Tibial artery (tissue), 1 donor: ENCODE measurements around a stretch of chr6.

DNA sequence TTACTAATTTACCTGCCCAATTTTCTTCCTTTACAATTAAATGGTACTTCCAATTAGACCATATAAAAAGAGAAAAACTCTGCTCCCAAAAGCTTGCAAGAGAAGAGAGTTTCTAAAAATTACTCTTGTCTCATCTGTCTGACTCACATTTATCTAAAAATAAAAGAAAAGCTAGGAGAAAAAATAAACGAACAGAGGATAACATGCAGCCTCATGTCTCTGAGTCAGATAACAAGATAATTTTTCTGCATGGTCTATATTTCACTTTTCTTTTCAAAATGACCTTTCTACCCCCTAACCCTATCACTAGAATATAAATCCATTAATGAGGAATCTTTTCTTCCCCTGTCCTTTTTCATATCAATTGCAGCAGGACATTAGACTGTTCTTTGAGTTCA, 127.2 kb upstream of the TCF21 start:
- PRO-cap = no peak

GRCh38 chr6:134166281-134166670, 113.9 kb upstream of the SLC2A12 start:
- PRO-cap = no peak

DNA sequence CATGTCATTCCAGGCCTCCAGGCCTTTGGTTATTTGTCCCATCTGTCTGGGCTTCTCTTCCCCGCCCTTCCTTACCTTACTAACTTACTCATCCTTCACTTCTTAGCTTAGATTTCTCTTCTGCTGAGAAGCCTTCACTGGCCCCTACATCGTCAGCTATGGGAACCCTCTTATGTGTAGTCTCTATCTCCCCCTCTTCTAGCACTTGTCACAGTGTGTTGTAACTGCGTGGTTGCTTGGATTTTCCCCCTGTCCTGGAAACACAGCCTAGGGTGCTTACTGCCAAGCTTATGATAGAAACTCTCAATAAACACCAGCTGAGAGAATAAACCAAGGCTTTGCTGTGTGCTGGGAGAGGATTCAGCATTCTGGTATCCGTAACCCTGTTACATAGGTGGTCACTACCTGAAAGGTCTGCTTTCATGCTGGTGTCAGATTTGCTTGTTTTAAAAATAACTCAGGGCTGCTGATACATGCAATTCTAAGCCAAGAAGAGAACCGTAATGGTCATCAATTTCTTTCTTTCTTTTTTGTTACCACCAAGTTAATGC, 68.5 kb downstream of the SGK1 start:
- PRO-cap = no peak

DNA sequence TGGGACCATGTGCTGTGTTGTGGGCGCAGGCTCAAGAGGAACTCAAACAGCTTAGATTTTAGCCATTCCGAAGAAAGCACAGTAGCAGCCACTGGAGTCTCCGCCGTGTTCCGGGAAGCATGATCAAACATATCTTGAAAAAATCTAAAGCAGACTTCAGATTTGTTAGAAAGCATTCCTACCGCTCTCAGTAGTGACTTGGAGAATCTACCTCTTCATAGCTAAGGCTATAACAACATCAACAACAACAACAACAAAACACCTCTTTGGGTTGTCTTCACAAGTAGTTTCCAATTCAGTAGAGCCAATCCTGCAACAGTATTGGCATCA, 6.2 kb downstream of the SGK1 start:
- PRO-cap = no peak

DNA sequence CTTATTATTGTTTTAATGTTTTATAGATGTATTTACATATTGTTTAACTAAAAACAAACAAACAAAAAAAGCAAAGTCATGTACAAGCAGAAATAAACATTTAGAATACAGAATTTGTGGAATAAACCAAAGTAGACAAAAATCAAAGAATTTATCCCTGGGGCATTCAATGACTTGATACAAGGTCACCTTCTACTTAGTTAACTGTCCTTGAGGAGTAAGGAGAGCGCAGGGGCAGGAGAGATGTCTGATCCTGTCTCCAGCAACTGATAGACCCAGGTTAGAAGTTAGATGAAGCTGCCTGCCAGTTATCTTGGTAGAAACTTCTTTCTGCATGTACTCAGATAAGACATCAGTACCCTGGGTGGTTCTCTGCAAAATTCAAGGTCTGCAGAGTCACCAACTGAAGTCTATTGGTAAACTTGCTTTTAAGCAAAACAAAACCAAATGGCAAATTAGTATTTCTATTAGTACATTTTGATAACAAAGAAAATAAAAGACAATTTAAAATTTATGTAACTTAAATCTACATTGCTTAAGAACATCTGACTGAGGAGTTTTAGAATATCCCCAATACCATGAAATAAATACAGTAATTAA, 2.7 kb downstream of the SGK1 start:
- PRO-cap = no peak

DNA sequence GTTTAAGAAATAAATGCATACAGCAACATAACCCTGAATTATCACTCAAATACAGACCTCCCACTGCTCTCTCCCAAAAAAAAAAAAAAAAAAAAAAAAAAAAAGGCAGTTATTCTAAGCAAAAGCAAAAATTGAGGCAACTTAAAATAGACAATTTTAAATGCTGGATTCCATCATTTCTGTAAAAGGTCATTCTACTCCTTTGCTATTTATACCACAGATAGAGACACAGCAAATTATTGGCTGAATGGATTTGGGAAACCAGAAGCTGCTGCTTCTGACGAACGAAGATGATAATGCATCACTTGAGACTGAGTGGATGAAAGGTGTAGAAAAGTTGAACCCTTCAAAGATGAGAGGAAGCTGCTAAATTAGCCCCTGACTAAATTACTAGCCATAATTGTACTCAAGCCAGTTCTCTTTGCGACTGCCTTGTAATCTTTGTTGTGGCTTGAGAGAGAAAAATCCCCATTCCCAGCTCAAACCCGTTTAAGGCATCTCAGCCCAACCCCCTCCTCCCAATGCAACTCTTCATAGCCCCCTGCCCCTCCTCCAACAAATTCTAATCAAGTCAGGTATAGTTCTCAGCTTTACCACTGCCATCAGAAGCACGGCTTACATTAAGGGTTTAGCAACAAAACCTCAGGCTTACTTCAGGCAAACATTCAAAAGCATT, 1.1 kb downstream of the SGK1 start:
- PRO-cap = no peak

DNA sequence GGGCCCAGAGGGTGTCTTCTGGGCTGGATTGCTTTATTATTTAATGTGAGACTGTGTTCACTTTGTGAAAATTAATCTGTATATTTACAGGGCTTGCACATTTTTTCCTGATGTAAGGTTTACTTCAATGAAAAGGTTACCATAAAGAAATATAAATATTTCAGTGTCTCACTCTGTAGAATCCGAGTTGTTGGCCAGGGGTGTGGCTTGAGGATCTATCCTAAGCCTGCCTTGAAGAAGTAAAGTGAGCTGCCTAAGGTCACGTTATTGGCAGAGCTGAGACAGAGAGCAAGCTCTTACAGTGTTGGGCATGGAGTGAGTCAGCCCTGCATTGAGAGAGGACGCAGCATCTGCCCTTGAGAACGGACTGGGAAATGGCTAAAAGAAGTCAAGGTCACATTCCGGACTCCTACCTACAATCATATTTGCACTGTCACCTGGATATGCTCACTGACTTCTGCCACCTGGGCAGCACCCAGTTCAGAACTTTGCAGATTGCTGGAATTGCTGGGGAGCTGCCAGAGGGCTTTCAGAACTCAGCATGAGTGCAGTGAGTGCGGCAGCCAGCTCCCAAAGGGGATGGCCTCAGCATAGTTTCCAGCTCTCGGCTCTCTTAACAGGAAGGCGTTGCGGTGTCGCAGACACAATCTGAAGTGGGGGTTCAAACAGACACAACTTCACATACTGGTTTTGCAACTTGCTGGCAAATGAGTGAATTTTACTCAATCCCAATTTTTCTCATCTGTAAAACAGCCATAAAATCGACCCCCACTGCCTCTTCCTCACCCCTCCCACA, 199.2 kb upstream of the SGK1 start:
- PRO-cap = no peak

GRCh38 chr6:134593812-134594202, 275.9 kb upstream of the SGK1 start:
- PRO-cap = no peak

- PRO-cap = no peak
These were observed 309.3 kb downstream of the ALDH8A1 start for GRCh38 chr6:134640653-134640876.

DNA sequence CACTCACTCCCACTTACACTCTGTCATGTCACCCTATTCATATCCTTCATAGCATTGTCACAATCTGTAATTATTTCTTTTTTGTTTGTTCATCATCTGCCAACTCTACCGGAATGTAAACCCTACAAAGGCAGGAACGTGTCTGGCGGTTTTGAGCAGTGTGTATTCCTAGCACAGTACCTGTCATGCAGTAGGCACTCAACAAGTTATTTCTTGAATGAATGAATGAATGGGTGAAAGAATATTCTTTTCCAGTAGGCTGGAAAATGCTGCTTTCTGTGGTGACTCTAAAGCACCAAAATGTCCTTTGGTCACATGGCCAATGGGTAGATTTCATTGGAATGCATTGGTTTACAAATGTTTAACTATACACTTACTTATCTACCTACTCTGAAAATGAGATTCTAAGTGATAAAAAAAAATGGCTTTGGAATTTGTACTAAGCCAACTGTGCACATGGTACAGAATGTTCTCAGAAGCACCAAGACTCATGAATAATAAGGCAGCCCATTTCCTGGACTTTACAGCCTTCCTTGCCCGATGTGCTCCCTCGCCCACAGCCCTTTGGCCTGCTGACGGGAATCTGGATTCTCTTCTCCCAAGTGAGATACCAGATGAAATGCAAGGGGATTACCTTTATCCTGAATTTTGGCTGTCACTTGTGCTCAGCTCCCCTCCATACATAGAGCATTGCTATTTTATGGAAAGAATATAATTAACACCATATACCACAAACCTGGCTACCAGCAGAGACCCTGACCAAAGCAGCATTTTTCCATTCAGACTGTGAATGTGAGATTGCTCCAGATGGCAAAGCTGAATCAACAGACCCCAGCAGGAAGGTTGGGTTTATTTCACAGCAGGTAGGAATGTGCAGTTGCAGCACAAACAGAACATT, 273.3 kb downstream of the ALDH8A1 start:
- PRO-cap = no peak

DNA sequence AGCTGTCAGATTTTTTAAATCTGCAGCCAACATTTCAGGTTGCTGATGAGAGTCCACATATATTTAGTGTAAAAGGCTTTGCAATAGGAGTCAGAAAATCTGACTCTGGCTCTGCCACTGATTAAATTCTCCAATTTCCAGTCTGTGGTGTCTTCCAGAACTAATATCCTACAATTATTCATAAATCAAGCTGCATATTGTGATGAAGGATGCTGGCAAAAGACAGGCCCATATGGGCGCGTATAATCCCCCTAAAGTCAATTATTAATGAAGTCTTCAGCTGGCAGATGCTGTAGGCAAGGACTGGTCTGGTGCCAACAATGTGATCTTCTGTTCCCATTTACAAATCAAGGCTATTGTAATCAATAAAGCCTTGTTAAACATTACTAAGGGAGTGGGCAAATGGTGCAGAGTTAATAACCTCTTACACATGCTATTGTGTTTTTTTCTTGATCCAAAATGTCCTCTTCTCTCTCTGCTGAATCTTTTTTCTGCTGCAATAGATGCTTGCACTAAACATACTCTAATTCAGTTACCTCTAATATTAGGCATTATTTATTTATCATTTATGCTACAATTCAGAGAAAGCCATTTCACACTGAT, 119.0 kb downstream of the ALDH8A1 start:
- PRO-cap = no peak

GRCh38 chr6:134863703-134864119, 86.2 kb downstream of the ALDH8A1 start:
- PRO-cap = no peak

DNA sequence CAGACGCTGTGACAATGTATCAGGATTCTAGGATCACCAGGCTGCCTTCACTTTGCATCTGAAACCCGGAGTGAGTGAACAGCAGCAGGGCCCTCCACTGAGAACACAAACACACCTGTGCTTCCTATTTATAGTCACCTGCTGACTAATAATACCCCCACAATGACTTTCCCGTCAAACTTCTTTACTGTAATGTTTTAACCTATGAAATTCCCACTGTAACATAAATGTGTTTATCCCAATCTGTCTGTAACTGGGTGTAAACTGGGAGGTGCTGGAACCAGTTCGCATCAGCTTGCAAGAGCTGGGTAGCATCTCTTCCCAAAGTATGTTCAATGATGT, 79.3 kb downstream of the ALDH8A1 start:
- PRO-cap = no peak

DNA sequence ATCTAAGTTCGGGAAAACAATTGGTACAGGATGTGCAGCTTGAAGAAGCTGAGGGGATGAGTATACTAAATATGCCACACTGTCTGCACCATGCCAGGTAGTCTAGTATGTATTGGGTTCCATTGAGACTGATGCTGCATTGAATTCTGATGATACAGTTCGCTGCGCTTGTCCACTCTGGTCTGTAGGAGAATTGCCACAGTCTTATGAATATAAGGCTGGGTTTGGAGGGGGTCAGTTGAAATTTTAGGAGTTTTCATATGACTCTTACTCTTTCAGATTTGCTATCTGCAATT, 55.4 kb upstream of the HBS1L start:
- PRO-cap = no peak

DNA sequence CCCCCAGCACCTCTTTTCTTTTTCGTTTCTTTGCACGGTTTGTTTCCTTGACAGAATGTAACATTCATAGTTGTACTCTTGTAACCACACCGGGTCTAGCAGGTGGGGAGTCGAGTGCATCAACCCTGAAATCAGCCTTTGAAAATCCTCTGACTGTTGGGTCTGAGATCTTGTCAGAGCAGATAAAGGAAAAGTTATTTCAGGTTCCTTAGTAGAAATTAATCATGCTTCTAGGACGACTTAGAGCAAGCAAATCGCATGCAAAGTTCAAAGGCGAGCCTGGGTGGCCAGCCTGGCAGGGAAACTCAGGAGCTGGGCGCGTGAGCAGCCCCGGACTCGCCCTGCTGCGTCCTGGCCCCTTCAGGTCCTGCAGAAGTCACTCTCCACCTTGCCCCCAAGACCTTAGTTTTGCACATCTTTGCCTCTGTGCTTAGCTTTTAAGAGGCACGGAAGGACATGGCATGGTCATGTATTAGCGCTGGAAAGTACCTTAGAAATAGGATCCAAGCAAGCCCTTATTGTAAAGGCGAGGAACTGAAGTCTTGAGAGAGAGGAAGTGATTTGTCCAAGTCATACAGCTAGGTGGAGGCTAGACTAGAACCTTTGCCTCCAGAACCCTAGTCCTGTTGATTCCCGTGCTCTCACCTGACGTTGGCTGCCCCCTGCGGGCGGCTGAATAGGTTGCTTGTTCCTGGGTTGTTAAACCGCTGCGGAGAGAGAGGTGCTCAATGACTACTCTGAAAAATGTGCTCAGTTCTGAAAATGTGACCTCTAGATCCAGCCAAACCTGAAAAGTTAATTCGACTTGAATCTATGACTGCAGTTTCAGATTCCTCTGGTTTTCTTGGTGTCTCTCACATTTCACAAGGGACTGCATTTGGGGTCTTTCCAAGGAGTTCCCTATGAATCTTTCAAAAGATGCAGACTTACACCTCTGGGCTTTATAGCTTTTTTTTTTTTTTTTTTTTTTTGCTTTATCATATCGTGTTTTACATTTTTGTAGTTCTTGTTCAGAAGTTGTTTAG, 2.6 kb downstream of the MYB start:
- PRO-cap = no peak

- PRO-cap = no peak
These were observed 13.1 kb downstream of the MYB start for GRCh38 chr6:135194016-135194879.

GRCh38 chr6:135195465-135196084, 14.5 kb downstream of the MYB start:
- PRO-cap = no peak

GRCh38 chr6:135213956-135215135, 33.2 kb downstream of the MYB start:
- PRO-cap = no peak

GRCh38 chr6:135368860-135369367, 128.6 kb downstream of the AHI1 start:
- PRO-cap = no peak

GRCh38 chr6:135722668-135722955, 128.9 kb upstream of the PDE7B start:
- PRO-cap = no peak